Umbilical cord (tissue), 2 donors: Measurements from ENCODE around the gene KDM7A.

GRCh38 chr7:140048985-140049544 lies 13.7 kb downstream of the PARP12 start:
- RAMPAGE, long total RNA = no peak

- RAMPAGE, long total RNA = no peak
Measured at GRCh38 chr7:140056892-140057505, 5.8 kb downstream of the PARP12 start.

GRCh38 chr7:140090672-140091363 lies 28.1 kb upstream of the PARP12 start:
- RAMPAGE, long total RNA = no peak

- RAMPAGE, long total RNA = no peak
Measured at GRCh38 chr7:140153777-140154396, 22.9 kb downstream of the KDM7A start.

GRCh38 chr7:140170280-140170724 lies 6.5 kb downstream of the KDM7A start:
- RAMPAGE, long total RNA = no peak

DNA sequence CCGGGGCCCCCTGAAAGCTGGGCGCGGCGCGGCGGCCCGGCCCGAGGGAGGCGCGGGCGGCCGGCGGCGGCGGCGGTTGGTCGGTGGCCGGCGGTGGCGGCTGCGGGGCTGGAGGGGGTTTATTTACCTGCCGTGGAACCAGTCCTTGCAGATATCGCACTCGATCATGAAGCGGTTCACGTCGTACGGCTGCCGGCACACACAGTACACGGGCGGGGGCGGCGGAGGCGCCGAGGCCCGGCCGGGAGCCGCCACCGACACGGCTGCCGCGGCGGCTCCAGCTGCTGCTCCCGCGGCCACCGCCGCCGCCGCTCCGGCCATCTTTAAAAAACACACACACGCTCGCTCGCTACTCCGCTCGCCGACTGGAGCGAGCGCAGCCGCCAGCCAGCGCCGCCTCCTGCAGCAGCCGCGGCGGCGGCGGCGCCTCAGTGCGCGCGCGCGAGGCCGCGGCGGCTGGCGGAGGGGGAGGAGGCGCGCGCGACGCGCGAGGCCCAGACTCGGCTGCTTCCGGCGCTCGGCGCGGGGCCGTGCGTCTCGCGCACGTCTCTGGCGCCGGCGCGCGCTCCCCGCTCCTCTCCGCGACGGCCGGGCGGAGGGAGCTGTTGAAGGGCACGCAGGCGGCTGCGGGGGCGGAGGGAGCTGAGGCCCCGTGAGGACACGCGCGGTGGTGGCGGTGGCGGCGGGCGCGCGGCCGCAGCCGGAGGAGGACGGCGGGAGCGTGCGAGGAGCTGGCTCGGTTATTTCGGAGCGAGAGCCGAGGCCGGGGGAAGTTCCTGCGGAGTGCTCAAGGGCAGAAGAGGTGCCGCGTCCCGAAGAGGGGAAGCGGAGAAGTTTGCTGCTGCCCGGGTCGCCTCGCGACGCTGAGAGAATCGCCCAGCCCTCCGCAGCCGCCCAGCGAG lies at the start of gene KDM7A:
Gene KDM7A (minus strand): TSS at position 367 of the 902 bp plus-strand sequence.
- RAMPAGE, long total RNA = no peak

GRCh38 chr7:140242262-140243008 lies 65.7 kb upstream of the KDM7A start:
- RAMPAGE, long total RNA = no peak

- RAMPAGE, long total RNA = no peak
Measured at GRCh38 chr7:140260222-140261012, 83.6 kb upstream of the KDM7A start.

DNA sequence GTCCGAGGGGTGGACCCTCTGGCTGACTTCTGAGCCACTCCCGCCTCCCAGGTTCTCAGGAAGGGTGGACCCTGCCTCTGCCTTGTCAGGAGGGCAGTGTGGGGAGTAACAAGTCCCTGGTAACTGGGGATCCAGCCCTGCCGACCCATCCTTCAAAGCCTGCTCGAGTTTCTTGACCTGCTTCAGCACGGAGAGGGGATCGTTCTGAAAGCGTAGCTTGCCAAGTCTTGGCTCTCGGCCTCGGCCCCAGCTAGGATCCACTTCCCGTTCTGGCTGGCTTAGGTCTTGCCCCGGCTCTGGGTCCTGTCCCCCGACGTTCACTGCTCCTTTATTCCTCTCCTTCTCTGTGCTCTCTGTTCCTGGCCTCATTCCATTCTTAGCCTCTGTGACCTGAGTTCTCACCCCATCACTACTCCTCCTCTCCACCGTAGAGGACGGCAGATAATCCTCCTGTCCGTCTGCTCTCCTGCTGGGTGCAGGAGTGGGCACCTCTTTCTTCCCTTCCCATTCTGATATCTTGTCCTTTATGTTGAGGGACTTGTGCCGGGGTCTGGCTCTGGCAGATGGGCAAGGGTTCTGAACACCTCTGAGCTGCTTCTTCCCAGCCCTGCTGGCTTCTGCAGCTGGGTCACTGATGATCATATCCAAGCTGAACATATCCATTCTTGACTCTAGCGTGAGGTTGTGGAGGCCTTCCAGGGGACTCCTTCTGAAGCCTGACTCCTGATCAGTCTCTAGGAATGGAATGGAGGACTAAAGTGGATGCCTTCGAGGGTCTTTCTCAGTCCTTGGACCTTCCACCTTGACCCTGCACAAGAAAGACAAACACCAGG lies 38.7 kb downstream of the DENND2A start:
- RAMPAGE, long total RNA = no peak

DNA sequence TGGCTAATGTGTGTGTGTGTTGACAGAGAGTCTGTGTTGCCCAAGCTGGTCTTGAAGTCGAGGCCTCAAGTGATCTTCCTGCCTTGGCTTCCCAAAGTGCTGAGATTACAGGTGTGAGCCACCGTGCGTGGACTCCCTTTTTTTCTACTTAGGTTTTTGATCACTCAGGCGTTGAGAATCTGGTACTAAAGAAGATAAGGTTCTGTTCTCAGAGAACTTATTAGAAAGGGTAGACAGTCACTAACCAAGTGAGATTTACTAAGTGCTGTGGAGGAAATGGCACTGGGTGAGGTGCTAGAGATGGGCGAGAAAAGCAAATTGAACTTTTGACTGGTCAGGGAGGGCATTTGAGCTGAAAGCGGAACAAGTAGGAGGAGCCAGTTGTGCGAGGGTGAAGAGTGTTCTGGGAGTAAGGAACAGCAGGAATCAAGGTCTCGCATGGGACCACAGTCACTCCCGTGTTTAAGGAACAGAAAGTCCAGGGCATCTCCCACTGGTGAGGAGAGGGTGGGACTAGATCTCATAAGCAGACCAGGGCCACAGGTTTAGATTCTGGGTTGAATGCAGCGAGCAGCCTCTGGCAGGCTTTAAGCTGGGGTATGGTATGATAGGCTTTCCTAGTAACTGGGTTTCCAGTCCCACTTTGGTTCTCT lies 18.1 kb downstream of the NDUFB2 start:
- RAMPAGE, long total RNA = no peak

DNA sequence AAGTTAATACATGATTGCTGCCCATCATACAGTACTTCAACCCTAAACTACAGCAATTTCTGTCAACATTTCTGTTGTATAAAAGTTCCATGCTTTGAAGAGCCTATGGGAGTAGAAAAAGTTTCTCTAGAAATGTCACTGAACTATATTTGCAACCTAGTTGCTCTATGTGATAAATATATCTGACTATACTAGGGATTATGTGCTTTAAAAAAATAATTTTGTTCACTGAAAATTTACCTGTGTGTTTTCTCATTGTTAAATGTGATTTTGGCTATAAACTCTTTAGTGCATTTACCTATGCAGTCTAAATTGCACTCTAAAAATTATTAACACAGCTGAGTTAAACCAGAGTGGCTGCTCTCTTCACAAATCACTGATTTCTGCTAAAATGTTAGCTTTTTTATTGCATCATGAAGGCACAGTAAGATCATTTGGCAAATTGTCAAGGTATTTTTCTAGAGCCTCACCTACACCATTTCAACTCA lies 25.5 kb downstream of the NDUFB2 start:
- RAMPAGE, long total RNA = no peak

- RAMPAGE, long total RNA = no peak
Measured at GRCh38 chr7:140827116-140827678, 97.5 kb downstream of the BRAF start.

DNA sequence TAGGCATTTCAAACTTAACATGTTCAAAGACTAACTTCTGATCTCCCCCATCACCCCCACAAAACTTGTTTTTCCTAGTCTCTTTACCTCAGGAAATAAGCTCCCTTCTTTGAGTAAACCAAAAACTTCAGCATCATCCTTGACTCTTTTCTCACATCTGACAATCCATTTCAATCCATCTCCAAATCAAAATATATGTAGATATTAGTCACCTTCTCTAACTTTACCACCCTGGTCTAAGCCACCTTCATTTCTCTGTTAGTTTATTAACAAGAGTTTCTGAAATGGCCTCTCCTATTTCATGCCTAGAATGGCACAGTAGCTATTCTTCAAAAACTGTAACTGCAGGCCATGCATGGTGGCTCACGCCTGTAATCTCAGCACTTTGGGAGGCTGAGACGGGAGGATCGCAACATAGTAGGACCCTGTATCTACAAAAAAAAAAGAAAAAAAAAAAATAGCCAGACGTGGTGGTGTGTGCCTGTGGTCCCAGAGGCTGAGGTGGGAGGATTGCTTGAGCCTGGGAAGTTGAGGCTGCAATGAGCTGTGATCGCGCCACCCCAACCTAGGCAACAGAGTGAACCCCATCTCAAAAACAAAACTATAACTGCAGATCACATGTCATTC lies 71.8 kb downstream of the BRAF start:
- RAMPAGE, long total RNA = no peak

- RAMPAGE, long total RNA = no peak
Measured at GRCh38 chr7:140886401-140886850, 38.3 kb downstream of the BRAF start.

DNA sequence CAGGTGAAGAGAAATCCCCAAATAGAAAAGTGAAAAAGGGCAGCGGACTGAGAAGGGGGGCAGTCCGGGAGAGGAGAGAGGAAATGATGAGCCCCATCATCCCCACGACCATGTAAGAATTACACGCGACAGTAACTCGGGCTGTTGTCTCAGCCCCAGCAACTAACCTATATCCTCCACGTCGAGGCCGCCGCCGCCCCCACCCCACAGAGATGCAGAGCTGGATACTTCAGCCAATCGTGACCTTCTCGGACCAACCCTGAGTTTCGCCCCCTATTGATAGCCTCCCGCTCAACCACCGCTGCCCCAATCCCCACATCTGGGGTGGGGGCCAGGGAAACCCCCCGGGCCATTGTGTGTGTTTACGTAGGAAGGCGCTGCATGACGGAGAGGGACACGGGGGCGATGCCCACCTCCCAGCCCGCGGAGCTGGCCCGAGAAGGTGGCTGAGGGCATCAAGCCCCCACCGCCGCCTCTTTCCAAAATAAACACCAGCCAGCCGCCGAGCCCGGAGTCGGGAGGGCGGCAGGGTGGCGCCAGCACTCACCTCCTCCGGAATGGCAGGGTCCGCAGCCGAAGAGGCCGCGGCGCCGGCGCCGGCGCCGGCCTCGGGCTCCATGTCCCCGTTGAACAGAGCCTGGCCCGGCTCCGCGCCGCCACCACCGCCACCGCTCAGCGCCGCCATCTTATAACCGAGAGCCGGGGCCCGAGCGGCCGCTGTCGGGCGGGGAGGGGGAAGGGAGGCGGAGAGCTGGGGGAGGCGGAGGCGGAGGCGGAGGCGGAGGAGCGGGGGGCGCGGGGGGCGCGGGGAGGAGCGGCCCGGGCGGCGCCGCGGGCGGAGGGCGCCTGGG lies 485 bp downstream of the BRAF start:
- RAMPAGE, long total RNA = no peak

GRCh38 chr7:141067803-141068332 lies 6.0 kb upstream of the TMEM178B start:
- RAMPAGE, long total RNA = no peak

GRCh38 chr7:141071863-141072307 lies 2.0 kb upstream of the TMEM178B start:
- RAMPAGE, long total RNA = no peak

DNA sequence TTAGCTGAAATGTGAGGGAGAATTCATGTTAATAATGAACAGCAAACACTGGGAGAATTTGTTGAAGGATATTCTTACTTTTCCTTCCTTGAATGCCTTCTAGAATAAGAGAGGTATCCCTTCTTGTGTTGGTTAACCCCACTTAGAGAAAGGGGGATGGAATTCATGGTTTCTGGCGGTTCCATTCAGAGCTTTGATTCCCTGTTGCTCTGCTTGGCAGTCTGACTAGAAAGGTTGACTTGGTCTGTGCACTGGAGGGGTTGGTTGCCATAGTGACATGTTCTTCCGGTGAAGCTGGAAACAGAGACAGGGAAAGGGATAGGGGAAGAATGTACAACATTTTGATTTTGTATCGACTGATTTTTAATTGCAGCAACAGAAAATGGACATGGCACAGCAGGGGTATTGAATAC lies 2.5 kb downstream of the TMEM178B start:
- RAMPAGE, long total RNA = no peak

DNA sequence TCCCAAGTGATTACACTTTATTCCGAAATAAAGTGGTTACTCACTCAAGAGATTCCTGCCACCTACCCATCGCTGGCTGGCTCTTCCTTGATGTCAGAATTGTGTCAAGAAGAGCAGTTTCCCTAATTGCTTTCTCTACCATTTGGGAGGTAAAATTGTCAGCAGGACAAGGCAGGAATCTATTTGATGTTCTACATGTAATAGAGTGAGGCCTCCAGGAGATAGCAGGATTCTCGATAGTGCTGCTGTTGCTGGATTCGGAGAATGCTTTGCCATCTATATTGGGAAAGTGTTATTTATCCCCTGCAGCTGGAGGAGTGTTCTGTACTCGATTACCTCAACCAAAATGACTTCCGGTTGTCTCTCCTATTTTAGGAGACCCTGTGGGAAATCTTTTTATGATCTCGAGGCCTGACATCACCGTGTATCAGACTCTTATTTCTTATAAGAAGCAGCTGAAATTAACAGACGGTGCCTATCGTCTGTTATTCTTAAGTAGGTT lies 217.1 kb downstream of the TMEM178B start:
- RAMPAGE, long total RNA = no peak

- RAMPAGE, long total RNA = no peak
Measured at GRCh38 chr7:141661582-141662657, 40.0 kb downstream of the DENND11 start.